ENCODE data around the gene CIZ1.

DNA sequence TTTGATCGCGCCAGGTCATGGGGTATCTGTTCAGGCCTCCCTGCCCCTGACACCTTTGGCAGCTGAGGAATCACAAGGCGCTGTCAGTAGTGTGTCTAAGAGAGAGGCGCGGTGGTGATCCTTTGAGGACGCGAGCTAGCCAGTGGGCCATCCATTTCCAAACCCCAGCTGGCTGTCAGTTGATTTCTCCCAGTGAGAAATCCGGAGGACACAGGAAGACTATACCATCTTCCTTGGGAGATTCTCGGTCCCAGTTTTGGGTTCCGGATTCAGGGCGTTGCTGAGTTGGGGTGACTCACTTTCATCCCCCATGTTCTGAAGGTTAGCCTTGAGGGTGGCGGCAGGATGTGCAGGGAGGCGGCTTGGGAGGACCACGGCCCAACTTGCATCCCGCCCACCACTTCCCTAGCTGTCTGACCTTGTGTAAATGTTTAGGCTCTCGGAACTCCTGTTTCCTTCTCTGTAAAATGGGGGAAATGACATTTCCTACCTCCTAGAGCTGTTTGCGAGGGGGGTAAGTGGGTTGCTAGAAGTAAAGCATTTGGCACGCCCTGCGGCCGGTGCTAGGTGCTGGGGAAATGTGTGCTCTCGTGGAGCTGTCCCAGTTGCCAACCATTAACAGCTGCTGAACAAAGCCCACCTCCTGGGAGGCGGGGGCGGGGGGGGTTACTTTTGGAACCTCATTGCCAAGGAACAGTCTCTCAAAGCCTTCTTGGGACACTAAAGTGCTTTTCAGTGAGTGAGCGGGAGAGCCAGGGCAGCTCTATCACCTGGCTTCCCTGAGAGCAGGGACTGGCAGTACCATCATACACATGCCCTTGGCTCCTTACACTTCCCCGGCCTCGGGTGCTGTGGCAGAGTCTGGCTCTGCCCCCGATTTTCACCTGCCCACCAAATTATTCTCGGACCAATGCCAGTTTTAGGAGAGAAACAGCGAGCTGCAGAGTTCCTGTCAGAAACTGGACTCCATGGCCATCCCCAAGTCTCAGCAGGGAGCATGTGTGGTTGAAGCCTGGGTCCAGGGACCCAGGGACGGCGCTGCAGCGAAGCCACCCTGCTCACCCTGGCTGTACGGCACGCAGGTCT lies 27.5 kb downstream of the PTGES2 start:
- PRO-cap, 2 experiments, result no peak in any of the 2 experiments

- PRO-cap, 2 experiments, result no peak in any of the 2 experiments
These were observed 19.2 kb downstream of the PTGES2 start for GRCh38 chr9:128108063-128108957.

DNA sequence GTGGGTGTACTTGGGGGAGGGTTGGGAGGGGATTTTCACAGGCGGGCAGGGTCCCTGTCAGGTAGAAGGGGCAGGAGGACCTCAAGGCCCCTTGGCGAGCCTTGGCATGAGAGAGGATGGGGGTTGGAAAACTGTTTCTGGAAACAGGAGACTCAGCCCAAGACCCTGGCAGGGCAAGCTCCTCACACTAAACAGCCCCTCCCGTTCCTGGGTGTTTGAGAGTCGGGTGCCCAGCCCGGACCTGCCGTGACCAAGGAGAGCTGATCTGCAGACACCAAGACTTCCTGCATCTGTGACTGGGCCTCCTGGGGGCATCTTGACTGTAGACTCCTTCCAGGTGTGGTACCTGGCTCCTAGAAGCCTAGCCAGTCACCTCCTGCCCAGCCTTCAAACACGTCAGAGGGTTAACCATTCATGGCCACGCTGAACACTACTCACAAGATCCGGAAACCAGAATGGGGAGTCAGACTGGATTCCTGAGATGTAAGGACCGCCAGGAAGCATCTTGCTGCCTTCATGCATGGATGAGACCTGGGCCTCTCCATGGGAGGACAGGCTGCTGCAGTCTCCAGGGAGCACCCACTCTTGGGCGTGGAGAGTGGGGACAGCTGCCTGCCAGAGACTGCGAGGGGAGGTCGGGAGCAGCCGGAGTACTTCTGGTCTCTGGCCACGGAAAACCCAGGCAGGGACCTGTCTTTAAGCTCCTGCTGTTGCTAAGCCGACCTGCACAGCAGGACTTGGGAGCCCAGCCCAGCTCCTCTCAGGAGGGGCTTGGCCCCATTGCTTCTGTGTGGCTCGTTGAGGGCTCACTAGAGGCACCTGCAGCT lies 3.7 kb upstream of the LCN2 start:
- PRO-cap, 2 experiments, result no peak in any of the 2 experiments

- PRO-cap, 2 experiments, result peak in 2 of 2 experiments; most common plus-strand start chr9:128191668 (in 2); most common minus-strand start chr9:128191552 (in 1)
These were observed at the start of gene CIZ1 for GRCh38 chr9:128191037-128192087. TSS of gene CIZ1 (minus strand) at chr9:128191572.

DNA sequence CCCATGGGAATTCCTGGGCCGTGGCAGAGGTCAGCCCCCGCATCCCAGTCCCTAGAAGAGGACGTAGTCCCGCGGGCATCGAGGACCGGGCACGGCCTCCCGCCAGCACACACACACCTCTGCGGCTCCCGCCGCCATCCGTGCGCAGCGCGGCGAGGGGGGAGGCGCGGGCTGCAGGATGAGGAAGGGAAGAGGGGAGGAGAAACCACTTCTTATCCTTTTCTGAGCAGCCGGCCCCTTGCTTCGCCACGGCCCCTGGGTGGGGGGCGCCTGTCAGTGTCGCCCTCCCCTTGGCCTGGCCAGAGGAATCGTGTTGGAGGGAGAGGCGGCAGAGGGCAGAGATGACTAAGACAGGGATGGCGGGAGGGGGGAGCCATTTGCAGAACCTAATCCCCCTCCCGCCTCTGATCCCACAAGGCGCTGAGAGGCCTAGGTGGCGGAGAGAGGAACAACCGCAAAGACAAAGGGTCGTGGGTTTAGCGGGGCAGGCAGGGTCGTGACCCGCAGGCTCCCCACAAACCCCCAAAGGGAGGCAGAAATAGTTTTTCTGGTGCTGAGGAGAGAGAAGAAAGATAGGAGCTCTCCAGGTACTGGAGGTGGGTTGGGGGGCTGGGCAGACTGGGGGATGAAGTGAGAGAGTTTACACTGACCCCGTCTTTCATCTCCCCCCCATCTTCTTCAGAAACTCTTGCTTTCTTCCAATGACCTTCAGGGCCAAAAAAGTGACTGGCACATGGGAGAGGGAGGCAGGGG lies 1.1 kb downstream of the DNM1 start:
- PRO-cap, 2 experiments, result peak in 1 of 2 experiments; most common plus-strand start position 413 of the sequence (in 1); most common minus-strand start position 154 of the sequence (in 1)

DNA sequence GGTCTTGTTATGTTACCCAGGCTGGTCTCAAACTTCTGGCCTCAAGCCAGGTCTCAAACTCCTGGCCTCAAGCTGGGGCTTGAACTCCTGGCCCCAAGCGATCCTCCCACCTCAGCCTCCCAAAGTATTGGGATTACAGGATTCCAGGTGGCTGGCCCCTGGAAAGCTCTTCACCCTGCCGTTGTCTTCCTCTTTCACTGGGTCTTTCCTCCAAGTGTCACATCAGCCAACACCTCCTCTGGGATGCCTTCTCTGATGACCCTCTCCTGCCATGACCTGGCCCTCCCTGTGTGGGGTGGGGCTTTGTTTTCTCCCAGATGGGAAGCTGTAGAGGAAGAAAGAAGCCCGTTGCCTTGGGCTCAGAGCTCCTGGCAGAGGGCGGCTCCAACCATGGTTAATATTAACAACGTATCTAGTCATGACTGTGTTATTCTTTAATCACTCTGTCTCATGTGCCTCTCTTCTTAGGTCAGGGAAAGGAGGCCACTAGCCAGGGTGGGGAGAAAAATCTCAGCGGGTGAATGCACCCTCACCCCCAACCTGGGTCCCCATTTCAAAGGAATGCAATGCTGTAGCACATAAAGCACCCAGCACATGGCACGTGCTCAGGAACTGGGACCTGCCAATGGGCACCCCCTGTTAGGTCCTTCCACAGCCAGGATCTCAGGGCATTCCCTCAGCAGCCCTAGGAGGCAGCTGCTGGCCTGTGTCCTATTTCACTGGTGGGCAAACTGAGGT lies 8.5 kb downstream of the DNM1 start:
- PRO-cap, 2 experiments, result no peak in any of the 2 experiments

- PRO-cap, 2 experiments, result no peak in any of the 2 experiments
These were observed 18.6 kb downstream of the URM1 start for GRCh38 chr9:128389612-128390237.

- PRO-cap, 2 experiments, result peak in 2 of 2 experiments; most common plus-strand start chr9:128552160 (in 2); most common minus-strand start chr9:128552042 (in 2)
These were observed 413 bp upstream of the SPTAN1 start for GRCh38 chr9:128551864-128552483.

GRCh38 chr9:128580847-128581191 lies 28.4 kb downstream of the SPTAN1 start:
- PRO-cap, 2 experiments, result no peak in any of the 2 experiments

DNA sequence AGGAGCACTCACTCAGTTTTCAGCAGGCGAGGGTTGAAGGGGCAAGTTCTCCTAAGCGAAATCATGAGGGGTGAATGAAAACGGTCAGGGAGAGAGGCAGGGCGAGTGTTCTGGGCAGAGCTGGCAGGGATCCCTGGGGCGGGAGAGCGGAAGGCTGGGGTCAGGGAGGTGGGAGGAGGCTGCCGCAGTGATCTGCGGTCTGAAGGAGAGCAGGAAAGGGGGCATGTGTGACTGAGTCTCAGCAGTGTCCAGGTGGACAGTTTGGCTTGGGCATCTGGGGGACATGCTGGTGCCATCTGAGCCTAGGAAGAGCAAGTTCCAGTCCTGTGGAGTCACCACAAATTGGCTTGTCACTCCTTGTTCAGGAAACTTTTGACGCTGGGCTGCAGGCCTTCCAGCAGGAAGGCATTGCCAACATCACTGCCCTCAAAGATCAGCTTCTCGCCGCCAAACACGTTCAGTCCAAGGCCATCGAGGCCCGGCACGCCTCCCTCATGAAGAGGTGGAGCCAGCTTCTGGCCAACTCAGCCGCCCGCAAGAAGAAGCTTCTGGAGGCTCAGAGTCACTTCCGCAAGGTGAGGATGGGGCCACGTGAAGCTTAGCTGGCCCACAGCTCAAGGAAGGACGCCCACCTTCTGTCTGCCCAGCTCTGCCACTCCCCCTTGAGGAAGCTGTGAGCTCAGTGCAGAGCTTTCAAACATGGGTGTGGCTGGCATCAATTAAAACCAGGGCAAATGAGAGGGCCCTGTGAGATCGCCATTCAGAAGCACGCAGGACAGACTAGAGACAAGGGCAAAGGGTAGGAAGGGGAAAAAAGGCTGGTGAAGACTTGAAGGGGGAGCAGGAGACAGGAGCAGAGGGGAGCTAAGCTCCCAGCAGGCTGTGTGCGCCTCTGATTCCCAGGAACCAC lies 31.0 kb downstream of the DYNC2I2 start:
- PRO-cap, 2 experiments, result no peak in any of the 2 experiments

GRCh38 chr9:128629199-128629864 lies 27.3 kb downstream of the DYNC2I2 start:
- PRO-cap, 2 experiments, result no peak in any of the 2 experiments

GRCh38 chr9:128634818-128635394 lies 21.7 kb downstream of the DYNC2I2 start:
- PRO-cap, 2 experiments, result no peak in any of the 2 experiments

DNA sequence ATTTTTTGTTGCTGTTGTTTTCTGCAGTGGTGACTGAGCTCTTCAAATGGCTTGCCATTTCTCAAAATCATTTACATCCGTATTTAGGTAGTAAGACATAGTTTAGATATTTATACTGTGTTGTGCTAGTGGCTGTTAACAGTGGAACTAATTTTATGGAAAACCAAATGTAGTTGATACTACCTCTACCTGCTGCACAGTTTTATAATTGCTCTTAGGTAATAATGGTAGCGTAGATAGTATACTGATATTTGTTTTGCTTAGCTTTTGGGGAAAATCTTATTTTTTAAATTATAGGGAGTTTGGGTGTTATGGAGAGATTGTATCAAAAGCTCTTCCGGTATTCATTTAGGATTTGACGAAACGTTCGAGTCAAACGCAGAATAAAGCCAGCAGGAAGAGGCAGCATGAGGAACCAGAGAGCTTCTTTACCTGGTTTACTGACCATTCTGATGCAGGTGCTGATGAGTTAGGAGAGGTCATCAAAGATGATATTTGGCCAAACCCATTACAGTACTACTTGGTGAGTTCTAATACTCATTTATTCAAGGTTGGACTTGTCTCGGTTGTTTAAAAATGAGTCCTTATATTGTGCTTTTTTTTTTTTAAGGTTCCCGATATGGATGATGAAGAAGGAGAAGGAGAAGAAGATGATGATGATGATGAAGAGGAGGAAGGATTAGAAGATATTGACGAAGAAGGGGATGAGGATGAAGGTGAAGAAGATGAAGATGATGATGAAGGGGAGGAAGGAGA lies 4.4 kb downstream of the SET start:
- PRO-cap, 2 experiments, result no peak in any of the 2 experiments

GRCh38 chr9:128695788-128696403 lies 6.4 kb upstream of the PKN3 start:
- PRO-cap, 2 experiments, result no peak in any of the 2 experiments

DNA sequence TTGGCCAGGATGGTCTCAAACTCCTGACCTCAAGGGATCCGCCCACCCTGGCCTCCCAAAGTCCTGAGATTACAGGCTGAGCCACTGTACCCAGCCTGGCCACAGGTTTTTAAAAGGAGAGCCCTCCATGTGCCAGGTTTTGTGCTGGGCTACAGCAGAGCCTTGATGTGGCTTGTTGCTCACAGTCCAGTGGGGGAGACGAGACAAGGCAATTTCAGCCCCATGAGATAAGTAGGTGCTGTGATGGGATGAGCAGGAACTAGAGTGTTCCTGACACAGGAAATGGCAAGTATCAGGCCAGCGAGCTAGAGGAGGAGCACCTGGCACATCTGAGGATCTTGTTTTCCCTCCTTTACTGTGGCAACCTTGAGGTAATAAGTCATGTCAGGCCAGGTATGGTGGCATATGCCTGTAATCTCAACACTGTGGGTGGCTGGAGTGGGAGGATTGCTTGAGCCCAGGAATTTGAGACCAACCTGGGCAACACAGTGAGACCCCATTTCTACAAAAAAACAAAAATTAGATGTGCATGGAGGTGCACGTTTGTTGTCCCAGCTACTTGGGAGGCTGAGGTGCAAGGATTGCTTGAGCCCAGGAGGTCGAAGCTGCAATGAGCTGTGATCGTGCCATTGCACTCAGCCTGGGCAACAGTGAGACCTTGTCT lies 3.8 kb upstream of the ZDHHC12 start:
- PRO-cap, 2 experiments, result no peak in any of the 2 experiments

DNA sequence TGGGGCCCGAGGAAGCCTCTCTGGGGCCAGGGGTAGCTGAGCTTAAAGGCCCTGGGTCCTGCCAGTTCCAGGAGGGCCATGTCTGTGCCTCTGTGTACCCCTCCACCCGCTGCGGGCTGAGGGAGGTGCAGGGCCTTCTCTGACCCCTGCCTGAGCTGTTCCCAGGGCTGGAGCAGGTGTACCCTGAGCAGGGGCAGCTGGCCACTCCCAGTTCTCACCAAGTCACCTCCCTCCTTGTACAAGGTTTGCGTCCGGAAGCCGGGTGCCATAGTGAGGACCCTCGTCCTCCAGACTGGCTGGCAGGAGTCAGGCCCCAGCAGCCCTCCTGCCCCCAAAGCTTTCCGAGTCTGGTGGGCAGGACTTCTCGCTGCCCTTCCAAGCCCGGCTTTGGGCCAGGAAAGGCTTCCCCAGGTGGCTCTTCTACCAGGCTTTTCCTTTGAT lies 9.2 kb upstream of the ENDOG start:
- PRO-cap, 2 experiments, result no peak in any of the 2 experiments

GRCh38 chr9:128818789-128819671 lies 730 bp downstream of the ENDOG start:
- PRO-cap, 2 experiments, result peak in 2 of 2 experiments; most common minus-strand start chr9:128818964 (in 2)

DNA sequence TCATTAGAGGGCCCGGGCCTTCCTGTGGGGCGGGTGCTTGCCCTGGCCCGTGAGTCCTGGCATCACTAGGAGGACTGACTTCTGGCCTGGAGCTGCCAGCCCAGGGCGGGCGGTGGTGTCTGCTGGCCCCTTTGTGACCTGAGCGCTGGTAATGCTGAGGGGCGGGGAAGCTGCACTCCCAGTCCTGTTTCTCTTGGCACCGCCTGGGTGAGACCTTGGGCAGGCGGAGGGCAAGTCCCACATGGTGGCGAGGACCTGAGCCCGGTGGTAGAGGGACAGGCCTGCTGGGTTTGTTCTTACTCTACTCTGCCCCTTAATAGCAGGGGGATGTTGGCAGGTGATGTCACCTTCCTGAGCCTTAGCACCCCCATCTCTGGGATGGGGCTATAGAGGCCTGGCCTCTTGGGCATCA lies 18.0 kb upstream of the PHYHD1 start:
- PRO-cap, 2 experiments, result no peak in any of the 2 experiments

GRCh38 chr9:129064495-129064951 lies 16.4 kb upstream of the DOLPP1 start:
- PRO-cap, 2 experiments, result no peak in any of the 2 experiments

- PRO-cap, 2 experiments, result no peak in any of the 2 experiments
These were observed 13.9 kb downstream of the DOLPP1 start for GRCh38 chr9:129094744-129095317.